Trachea (tissue), 1 donor: ENCODE measurements around the genes PIN4, CITED1 and FGF16.

DNA sequence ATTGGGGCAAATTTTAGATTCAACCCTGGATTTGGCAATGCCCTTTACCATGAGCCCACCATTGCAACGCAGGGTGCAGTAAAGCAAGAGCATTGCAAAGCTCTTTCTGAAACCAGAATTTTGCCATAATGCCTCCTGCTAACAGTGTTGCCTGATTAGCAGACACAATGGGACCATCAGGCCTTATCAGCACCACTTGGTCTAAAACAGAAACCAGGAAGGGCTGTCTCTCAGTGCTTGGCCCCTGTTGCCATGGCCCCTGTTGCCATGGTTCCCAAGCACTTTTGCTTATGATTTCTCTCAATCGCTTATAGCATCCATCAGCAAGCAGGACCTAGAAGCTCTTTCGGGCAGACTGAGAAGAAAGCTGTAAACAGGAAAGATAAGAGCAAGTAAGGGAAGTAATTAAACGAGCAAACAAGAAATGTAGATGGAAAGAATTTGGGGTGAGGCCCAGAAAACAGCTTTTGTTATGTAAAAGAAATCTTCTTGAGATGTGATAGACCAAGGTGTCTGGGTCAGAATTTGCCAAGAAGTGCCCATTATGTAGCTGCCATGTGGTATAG, 86.6 kb upstream of the PIN4 start:
- PRO-cap = no peak

GRCh38 chrX:72180871-72182163, at the start of gene PIN4:
Gene PIN4 (plus strand): TSS chrX:72181757.
- PRO-cap = bidirectional peak, plus-strand start at chrX:72181420, minus-strand start at chrX:72181323; bidirectional peak, plus-strand start at chrX:72181666, minus-strand start at chrX:72181534

GRCh38 chrX:72182986-72183570, 1.5 kb downstream of the PIN4 start:
- PRO-cap = no peak

DNA sequence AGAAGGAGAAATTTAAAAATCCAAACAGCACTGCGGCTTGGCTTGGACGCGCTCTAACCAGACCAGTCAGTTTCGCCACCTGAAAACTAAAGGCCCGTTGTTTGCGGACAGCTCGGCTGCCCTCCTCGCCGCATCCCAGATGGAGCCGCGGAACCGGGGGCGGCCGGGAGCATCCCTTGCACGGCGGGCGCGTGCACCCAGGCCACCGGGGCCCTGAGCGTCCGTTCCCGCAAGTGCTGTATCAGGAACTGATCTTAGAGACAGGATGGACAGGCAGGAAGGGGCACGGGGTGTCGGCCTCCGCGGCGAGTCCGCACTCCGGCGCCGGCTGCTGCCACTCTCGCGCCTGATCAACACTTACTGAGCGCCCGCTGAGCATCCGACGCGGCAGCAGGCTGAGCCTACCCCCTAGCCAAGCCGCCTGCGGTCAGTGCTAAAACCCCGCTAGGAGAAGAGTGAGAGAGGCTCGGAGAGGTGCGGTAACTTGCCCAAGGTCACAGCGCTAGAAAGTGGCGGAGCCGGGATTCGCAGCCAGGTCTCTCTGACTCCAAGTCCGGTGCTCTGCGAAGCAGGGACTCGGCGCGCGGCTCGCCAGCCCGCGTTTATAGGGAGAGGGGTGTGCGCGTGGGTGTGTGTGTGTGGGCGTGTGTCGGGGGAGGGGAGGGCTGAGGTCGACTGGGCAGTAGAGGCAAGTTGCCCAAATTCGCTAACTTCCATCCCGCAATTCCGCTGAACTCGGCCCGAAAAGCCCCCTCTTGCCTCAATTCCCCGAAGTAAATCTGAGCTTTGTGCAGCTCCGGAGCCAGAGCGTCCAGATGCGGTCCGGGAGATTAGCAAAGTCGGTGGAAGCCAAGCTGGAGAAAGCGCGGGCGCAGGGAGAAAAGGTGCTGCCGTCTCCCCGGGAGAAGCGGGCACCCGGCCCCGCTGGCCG, at the start of gene CITED1:
Gene CITED1, minus strand, starts transcription at position 578 of the 931 bp plus-strand sequence.
- PRO-cap = no peak

DNA sequence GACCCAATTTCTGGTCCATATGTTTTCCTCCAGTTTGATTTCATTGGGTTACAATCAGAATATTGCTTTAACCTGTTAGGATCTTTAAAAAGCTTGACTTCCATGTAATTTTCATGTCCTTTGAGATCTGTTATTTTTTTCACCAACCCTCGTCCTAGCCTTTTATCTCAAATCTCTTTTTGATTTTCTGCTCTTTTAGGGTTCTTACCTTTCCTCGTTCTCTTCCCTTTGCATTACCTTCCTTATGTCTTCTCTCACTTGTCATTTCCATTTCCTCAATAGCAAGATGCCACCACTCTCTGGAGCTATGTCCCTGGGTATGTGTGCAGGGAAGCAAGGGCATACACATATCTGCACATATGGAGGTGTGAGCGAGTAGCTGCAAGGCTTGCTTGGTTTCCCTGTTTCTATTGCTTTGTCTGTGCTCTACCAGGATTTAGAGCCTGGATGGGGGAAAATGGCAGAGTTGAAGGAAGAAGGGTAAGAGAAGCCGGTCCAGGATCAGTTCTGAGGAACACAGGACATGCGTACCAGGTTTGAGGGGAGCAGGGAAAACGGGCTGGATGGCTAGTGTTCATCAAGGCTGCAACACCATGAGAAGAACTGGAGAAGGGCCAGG, 43.9 kb upstream of the CITED1 start:
- PRO-cap = no peak

GRCh38 chrX:72526129-72526824, 46.4 kb downstream of the HDAC8 start:
- PRO-cap = no peak

DNA sequence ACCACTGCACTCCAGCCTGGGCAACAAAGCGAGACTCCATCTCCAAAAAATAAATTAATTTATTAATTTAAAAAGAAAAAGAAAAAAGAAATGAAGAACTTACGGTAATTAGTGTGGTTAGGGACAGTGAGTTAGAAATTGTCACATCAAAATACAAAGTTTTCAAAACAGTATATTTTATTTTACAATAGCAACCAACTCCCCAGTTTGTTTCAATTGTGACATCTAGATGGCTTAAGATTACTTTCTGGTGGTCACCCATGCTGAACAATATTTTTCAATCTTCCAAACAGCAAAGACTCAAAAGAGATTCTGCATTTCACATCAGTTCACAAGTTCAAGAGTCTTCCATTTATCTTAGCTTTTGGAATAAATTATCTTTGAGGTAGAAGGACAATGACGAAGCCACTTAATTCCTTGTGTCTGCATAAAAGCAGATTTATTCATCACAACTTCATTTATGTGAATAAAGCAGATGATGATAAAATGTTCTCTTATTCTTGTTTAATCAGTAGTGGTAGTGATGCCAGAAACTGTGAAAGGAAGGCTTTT, 257.6 kb downstream of the CHIC1 start:
- PRO-cap = no peak

- PRO-cap = no peak
Measured at GRCh38 chrX:74090564-74091240, 213.3 kb upstream of the ZCCHC13 start.

GRCh38 chrX:74209692-74210484, 94.1 kb upstream of the ZCCHC13 start:
- PRO-cap = no peak

DNA sequence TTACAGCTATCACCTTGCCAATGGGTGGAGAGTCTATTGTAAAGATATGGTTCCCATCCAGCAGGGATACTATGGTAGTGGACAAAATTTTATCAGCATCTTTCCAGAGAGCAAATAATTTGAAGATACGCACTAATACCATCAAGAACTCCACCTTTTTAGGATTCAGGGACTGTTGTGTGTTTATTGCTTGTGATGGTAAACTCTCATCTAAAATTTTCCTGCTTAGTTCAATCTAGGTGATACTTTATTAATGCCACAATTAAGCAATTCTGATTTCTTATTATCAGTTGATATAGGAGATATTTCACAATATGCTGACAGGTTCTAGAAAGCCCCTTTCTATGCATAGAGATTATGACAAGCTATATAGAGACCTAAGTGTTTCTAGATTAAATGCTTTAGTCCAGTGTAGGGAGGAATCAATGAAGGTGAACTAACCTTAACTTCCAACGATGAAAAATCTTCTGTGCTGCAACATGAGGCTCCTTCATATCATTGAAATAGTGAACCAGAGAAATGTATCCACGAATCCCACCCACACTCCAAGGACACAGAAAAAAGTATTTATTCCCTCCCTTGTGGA, 65.9 kb upstream of the ZCCHC13 start:
- PRO-cap = no peak

DNA sequence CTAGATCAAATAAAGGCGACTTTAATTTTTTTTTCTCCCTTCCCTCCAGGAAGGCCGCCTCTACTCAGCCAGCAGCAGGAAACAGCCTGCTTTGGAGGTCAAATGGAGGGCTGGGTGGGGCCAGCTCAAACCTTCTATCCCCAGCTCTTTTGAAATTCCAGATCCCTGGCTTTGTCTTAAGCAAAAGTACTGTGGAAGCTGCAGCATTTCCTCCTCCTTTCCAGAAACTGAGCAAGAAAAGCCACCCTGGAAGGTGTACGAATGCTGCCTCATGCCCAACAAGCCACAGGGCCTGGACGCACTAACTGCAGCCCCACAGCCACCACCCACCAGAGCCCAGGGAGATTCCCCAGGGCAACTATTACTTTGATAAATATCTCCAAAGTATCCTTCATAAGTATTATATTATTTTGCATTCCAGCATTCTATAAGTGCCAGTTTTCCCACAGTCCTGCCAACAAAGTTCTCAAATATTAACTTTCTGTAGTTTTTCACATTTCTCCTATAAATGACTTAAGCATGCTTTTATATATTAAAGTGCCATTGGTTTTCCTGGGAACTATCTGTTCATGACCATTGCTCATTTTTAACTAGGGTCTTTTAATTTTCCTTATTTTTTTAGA, 55.0 kb upstream of the ZCCHC13 start:
- PRO-cap = no peak

GRCh38 chrX:75155269-75155746, 775 bp downstream of the ABCB7 start:
- PRO-cap = no peak

GRCh38 chrX:76329686-76330122, 97.8 kb upstream of the MAGEE1 start:
- PRO-cap = no peak

- PRO-cap = unidirectional peak, minus-strand start at chrX:77447090
Measured at GRCh38 chrX:77446850-77447845, at the start of gene FGF16. Gene FGF16 (plus strand): TSS chrX:77447389.

GRCh38 chrX:77753298-77754493, 32.3 kb downstream of the ATRX start:
- PRO-cap = no peak

DNA sequence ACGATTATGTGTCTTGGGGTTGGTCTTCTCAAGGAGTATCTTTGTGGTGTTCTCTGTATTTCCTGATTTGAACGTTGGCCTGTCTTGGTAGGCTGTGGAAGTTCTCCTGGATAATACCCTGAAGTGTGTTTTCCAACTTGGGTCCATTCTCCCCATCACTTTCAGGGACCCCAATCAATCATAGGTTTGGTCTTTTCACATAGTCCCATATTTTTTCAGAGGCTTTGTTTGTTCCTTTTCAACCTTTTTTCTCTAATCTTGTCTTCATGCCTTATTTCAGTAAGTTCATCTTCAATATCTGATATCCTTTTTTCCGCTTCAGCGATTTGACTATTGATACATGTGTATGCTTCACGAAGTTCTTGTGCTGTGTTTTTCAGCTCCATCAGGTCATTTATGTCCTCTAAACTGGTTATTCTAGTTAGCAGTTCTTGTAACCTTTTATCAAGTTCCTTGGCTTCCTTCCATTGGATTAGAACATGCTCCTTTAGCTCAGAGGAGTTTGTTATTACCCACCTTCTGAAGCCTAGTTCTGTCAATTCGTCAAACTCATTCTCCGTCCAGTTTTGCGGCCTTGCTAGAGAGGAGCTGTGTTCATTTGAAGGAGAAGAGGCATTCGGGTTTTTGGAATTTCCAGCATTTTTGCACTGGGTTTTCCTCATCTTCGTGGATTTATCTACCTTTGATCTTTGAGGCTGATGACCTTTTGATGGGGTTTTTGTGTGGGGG, 31.1 kb downstream of the ATRX start:
- PRO-cap = no peak

DNA sequence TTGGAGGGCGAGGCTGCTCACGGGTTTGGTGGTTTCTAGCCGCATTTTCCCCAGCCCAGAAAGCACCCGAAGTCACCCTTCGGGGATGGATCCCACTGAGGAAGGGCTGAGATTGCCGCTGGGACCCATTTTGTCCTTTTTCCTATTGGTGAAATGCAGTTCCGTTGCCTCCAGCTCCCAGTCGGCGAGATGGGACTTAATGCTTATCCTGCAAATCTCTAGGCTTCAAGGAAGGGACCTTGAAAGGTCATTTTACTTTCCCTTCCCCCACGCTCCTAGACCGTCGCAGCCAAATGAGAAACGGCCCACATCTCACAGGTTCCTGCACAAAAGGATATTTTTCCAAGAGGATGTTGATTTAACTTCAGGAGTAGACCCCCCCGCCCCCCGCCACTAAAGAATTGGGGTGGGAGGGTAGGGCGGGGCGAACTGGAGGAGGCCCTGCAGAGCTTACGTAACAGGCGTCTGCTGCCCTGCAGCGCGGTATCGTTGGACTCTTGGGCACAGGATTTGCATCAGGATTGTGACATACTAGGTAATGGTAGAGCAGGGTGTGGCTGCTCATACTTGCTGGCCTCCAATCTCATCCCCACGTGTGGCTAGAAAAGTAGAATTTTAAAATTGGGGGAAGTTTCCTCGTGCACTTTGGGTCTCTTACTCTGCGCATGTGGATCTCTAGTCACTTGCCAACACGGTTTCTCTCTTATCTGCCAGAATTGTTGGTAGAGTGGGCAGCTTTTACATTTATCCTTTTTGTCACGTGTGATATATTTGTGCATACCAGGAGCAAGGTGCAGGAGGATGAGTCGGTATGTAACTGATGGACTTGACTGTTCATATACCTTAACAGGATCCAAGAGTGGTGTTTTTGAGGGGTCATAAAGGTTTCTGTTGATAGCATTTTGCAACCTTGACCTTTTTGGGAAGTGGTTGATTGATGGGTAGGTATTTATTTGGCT, 763 bp downstream of the PGK1 start:
- PRO-cap = bidirectional peak, plus-strand start at position 526 of the sequence, minus-strand start at position 497 of the sequence

- PRO-cap = no peak
Measured at GRCh38 chrX:78105693-78107095, 2.1 kb downstream of the PGK1 start.

DNA sequence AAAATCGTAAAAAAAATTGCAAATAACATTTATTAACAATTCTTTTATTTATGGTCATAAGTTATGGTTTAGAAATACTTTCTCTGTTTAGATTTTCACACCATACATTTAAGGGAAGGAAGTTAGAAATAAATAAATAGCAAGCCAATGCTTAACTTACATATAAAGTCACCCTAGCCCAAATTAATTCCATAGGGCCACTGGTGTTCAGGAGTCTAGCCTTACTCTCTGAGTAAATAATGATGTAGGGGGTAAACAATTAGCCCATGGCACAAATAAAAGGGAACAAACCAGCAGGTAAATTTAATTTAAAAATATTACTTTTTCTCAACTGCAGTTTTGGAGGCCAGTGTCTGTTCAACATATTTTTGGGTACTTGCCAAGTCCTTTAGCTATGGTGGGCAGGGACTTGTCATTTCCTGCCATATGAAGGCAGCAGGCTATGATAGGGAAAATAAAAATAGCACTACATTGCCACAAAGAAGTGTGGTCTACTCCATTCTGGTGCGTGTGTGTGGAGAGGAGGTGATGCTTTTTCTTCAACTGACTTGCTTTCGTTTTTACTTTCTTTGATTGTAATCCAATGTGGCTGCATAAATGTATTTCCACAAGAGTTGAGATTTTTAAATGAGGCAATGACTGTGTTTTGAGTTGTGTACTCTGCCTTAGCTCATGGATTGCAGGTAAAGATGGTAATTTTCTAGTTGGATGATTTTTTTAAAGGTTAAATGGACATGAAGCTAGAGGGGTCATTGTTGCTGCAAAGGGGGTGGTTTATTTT, 17.1 kb downstream of the GPR174 start:
- PRO-cap = no peak

DNA sequence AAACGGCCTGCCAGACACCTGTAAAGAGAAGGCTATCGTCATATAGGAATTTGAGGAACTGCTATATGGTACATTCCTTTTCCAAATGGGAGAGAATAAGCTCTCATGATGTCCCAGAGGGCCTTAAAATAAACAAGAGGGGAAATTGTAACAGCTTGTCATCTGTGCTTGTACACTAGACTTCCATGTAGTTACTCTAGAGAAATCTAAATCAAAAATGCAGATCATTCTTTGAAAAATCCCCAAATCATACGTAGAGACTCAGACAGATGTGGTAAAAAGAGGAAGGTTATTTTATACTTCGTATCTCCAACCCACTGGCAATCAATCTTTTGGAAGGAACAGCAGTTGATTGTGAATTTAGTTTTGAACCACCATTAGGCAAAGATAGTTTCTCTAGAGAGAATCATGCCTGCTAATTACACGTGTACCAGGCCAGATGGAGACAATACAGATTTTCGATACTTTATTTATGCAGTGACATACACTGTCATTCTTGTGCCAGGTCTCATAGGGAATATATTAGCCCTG, 26.2 kb downstream of the GPR174 start:
- PRO-cap = no peak